MCF 10A (cell line): ENCODE results near the genes SHISA8, WBP2NL, NAGA and A4GALT.

- PRO-cap, result no peak
- RRBS, result 35% methylated on average over 105 of the region's 180 CpGs
Observed at GRCh38 chr22:41914151-41915380, at the start of gene SHISA8. SHISA8 (minus strand) TSS chr22:41915074.

DNA sequence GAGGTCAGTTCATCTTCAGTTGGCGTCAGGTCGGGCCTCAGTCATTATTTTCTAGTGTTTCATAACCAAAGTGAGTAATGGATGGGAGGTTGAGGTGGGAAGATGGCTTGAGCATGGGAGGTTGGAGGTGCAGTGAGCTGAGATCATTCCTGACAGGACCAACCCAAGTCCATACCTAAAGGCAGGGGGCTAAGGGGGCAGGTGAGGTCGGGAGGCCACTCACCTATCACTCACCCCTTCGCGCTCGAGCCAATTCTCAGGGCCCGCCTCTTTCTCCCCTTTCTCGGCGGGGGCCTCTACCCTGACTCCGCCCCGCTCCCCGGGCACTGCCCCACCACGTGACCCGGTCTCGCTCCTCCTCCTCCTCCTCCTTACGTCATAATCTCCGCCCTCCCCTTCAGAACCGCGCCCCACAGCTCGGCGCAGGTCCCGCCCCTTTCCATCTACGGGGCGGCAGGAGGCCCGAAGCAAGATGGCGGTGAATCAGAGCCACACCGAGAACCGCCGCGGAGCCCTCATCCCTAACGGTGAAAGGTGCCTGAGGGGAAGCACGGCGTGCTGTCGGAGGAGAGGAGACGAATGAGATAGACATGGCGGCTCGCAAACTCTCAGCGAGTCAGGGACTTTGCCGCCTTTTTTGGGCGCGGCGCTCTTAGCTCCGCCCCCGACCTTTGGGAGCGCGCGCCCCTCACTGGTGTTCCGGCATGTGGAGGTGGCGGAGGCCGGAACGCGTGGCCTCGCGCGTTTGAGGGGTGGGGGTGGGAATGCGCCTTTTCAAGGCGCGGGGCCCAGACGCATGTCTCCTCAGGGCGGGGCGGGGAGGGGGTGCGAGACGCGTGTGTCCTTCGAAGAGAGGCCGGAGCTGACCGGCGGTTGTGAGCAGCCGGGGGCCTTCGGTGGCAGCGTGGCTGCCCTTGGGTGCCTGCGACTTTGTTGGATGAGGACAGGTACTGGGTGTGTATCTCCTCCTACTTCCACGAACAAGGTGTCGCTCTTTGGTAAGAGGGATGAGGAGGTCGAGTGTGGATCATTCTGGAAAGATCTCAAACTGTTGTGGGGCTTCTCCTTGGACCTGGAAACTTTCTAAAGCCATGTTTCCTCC lies at the start of gene WBP2NL:
Gene WBP2NL (plus strand): TSS at position 442 of the 1,102 bp plus-strand sequence.
- PRO-cap, result bidirectional peak, plus-strand start at position 446 of the sequence, minus-strand start at position 257 of the sequence
- RRBS, result no CpG with 5 or more reads among the region's 75 CpGs

DNA sequence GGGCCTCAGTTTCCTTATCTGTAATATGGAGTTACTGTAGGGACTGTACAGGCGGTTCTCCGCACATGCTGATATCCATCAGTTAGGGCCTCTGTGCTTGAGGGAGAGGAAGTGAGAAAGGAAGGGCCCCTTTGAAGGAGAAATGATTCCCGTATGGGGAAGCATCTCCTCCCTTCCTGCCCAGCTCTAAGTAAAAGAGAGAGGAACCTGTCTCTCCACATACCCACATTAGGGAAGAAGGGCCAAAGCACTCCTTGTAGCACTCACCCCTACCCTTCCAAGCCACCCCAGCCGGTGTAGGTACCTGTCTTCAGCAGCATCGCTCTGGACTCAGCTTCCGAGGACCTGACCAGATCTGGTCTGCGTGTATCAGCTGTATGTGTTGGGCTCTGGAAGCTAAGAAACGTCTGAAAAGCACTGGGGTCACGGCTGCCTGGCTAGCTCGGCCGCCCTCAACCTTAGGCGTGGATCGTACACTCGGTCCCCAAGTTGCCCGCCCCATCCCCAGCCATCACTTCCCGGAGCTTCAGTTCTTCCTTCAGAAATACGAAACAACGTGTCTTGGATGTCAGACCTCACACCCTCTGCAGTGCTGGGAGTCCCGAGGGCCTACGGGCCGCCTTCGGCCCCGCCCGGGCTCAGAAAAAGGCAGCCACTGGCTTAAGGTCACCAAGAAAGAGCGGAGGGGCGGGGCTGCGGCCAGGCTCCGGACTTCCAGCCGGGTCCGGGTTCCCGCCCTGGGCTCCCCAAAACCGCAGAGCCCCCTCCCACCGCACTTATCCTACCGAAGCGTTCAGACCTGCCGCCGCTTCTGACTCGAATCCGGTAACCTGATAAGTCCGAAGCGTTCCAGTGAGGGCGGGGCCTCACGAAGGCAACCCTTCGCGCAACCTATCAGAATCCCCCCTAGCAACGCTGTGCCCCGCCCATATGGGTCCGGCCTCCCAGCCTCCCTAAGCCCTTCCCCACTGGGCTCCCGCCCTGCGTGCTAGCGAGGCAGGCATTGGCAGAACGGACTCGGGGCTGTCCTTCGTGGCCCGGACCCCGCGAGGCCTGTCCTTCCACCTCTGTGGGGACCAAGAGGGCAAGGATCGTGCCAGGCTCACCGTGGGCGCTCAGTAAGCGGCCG lies at the start of gene NAGA:
Gene NAGA (minus strand): TSS at position 835 of the 1,129 bp plus-strand sequence.
- PRO-cap, result bidirectional peak, plus-strand start at position 587 of the sequence, minus-strand start at position 586 of the sequence; bidirectional peak, plus-strand start at position 1,003 of the sequence, minus-strand start at position 813 of the sequence
- RRBS, result under 1% methylated on average over 14 of the region's 62 CpGs

DNA sequence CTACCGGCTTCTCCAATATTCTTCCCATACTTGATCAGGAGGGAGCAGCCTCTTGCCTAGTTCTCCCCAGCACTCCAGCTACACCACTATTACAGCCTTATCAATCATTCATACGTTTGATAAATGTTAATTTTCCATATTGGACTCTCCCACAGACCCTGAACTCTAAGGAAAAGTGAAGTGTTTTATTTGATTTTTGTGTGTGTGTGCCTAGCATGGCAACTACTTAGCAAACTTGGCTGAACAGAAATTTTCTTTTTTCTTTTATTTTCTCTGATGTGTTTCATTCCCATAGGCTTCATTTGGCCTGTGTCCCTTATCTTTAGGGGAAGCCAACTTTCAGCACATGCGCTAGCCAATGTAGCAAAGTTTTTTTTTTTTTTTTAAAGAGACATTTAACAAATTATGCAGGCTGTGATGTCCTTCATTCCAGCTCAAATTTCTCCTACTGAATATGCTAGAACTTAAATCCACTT lies 14.3 kb downstream of the TCF20 start:
- PRO-cap, result no peak
- RRBS, result no CpG with 5 or more reads among the region's 3 CpGs

DNA sequence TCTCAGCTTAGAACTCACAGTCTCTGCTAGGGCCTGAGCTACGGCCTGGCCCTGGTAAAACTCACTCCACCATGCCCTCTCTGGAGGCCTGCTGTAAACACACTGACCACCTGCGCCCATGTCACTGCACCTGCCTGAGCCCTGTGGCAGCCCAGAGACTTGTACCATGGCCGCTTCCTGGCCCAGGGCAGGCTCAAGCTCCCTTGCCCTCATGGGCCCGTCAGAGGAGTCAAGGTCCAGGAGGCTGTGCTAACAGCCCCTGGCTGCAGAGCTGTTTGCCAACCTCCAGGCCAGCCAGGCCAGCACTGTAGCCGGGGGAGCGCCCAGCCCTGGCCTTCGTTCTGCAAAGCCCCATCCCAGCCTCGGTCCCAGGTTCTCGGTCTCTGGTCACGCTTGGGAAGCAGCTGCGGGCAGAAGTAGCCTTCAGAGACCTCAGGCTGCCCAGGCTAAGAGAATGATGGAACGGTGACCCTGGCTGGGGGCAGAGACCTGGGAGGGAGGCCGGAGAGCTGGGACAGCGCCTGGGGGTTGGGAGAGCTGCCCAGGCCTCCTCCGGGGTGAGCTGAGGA lies 11.8 kb upstream of the TCF20 start:
- PRO-cap, result no peak
- RRBS, result 60% methylated on average over 3 of the region's 15 CpGs

- PRO-cap, result bidirectional peak, plus-strand start at chr22:42317234, minus-strand start at chr22:42317109
- RRBS, result no CpG with 5 or more reads among the region's 16 CpGs
Observed at GRCh38 chr22:42316962-42317461, 46.6 kb upstream of the TCF20 start.

GRCh38 chr22:42425511-42426190 lies 6.6 kb downstream of the NFAM1 start:
- PRO-cap, result bidirectional peak, plus-strand start at chr22:42425861, minus-strand start at chr22:42425791
- RRBS, result no CpG with 5 or more reads among the region's 12 CpGs

- PRO-cap, result no peak
- RRBS, result no CpG with 5 or more reads among the region's 10 CpGs
Observed at GRCh38 chr22:42440059-42440561, 7.9 kb upstream of the NFAM1 start.

GRCh38 chr22:42508593-42508921 lies 11.0 kb downstream of the RRP7A start:
- PRO-cap, result unidirectional peak, minus-strand start at chr22:42508825
- RRBS, result no CpG with 5 or more reads among the region's 3 CpGs

GRCh38 chr22:42511305-42512289 lies 8.0 kb downstream of the RRP7A start:
- PRO-cap, result no peak
- RRBS, result no CpG with 5 or more reads among the region's 18 CpGs

- PRO-cap, result bidirectional peak, plus-strand start at chr22:42539656, minus-strand start at chr22:42539510
- RRBS, result no CpG with 5 or more reads among the region's 11 CpGs
Observed at GRCh38 chr22:42539269-42539754, 14.4 kb upstream of the SERHL2 start.

DNA sequence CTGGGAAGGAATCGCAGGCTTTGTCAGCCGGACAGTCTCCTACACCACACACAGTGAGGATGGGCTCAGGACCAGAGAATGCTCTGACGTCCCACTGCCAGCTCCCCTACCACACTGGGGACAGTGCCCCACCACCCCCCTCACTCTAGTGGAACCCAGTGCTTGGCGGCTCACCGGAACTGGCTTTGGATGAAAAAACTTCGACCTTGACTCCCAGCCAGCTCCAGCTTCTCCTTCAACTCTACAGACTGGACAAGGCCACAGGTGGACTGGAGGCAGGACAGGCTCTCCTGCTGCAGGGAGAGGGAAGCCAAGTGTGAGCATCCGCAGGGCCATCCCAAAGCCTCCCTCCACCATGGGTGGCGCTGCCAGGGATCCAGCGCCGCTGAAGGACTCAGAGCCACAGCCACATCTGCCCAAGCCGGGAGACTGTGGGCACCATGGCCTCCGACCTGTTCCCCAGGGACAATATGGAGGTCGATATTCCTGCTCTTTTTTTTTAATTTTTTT lies 24.0 kb downstream of the SERHL2 start:
- PRO-cap, result no peak
- RRBS, result no CpG with 5 or more reads among the region's 13 CpGs

- PRO-cap, result no peak
- RRBS, result no CpG with 5 or more reads among the region's 10 CpGs
Observed at GRCh38 chr22:42585560-42586104, 29.1 kb downstream of the POLDIP3 start.

GRCh38 chr22:42719984-42720709 lies 523 bp downstream of the A4GALT start:
- PRO-cap, result bidirectional peak, plus-strand start at chr22:42720500, minus-strand start at chr22:42720217
- RRBS, result 2% methylated on average over 28 of the region's 79 CpGs

- PRO-cap, result bidirectional peak, plus-strand start at chr22:42720947, minus-strand start at chr22:42720870
- RRBS, result 2% methylated on average over 15 of the region's 57 CpGs
Observed at GRCh38 chr22:42720710-42721121, at the start of gene A4GALT. A4GALT (minus strand) TSS chr22:42720870.

GRCh38 chr22:42742920-42743344 lies 22.3 kb upstream of the A4GALT start:
- PRO-cap, result no peak
- RRBS, result no CpG with 5 or more reads among the region's 9 CpGs

- PRO-cap, result no peak
- RRBS, result no CpG with 5 or more reads among the region's 4 CpGs
Observed at GRCh38 chr22:42753014-42753213, 32.2 kb upstream of the A4GALT start.

GRCh38 chr22:42776323-42777494 lies 56.0 kb upstream of the A4GALT start:
- PRO-cap, result no peak
- RRBS, result no CpG with 5 or more reads among the region's 27 CpGs

DNA sequence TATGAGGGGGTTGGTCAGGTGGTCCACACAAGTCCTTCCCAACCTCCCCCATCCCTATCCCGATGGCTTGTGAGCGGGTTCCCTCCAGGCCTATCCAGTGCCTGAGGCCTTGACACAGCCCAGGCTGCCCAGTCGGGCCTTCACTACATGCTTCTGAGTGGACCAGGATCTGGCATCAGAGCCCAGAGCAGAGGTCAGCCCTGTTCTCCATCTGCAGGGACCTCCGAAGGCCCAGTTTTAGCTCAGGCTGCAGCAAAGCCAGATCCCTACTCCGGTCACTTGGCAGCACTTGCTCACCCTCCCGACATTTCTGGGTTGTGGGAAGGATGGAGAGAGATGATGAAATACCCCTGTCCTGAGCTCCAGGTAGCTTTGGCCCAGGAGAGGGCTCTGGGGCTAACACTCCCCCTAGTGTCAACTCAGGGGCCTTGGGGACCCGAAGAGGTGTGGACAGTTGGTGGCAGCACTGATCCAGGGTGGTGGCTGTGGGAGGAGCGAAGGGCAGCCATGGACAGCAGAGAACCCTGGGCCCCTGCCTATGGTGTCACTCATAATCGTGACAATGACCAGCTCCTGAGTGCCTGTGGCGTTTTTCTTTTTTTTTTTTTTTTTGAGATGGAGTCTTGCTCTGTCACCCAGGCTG lies 10.5 kb upstream of the ARFGAP3 start:
- PRO-cap, result bidirectional peak, plus-strand start at position 374 of the sequence, minus-strand start at position 313 of the sequence
- RRBS, result no CpG with 5 or more reads among the region's 10 CpGs

GRCh38 chr22:42892345-42893430 lies 35.6 kb upstream of the ARFGAP3 start:
- PRO-cap, result no peak
- RRBS, result no CpG with 5 or more reads among the region's 19 CpGs